Omental fat pad (tissue), 4 donors: ENCODE measurements around a stretch of chr3.

DNA sequence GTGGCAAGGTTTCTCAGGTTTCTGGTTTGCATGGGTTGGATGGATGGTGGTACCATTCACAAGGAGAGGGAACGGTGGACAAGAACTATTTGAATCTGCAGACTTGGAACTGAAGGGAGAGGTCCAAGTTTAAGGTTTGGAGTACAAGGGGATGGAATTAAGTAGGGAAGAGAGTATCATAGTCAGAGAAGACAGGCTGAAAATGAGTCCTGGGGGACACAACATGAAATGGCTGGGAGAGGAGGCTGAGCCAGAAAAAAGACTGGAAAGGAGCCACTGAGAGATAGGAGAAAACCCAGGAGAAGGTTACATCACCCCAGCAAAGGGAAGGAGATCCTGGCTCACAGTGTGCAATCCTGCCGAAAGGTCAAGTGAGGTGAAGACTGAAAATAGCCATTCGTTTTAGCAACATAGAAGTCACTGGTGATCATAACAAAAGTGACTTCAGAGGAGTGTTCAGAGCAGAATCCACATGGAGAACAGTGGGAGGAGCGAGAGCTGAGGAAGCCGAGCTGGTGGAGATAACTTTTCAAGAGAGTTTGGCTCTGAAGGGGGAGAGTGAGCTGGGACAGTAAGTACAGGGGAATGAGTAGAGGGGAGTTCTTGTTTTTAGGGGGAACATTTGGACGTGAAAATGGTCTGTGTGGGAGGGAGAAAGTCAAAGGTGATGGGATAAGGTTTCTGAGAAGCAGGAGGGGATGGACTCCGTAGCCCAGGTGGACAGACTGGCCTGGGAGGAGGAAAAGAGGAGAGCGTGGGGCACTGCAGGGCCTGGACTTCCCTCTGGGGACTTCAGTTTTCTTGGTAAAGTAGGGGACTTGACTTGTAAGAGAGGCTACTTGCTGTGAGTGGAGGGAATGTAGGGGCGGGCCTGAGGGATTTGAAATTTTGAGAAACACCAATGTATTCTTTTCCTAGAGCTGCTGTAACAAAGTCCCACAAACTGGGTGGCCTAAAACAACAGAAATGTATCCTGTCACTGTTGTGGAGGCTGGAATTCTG, 5.5 kb upstream of the HEG1 start:
- PRO-cap: no peak
- RAMPAGE, long total RNA, 4 experiments: no peak in any of the 4 experiments

DNA sequence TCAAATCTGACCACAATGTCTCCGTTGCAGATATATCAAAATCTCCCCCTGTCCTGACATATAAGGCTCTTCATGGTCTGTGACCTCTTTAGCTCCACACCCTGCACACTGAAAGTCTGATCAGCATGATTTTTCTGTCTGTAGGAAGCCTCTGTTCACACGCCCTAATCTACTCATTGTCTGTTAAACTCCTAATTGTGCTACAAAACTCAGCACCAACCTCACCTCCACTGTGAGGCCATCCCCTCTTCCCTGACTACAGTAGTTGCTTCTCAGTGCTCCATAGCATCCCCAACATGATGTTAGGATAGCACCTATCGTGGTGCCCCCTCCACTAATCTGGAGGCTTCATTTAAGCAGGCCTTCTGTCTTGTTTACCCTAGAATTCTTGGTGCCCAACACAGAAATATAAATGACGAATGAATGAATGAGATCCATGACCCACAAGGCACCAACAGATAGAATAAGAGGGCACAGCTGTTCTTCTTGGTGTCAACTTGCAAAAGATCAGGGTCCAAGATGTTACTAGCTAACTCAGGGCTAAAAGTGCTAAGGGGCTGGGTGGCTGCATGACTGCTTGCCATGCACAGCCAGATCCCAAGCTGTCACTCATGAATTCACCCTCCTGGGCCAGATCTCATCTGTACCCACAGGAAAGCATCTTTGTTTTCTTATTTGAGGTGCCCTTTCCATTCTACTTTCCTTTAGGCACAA, 55.2 kb upstream of the HEG1 start:
- PRO-cap: no peak
- RAMPAGE, long total RNA, 4 experiments: no peak in any of the 4 experiments

- PRO-cap: no peak
- RAMPAGE, long total RNA, 4 experiments: no peak in any of the 4 experiments
Measured at GRCh38 chr3:125438023-125438222, 62.8 kb upstream of the ZNF148 start.

DNA sequence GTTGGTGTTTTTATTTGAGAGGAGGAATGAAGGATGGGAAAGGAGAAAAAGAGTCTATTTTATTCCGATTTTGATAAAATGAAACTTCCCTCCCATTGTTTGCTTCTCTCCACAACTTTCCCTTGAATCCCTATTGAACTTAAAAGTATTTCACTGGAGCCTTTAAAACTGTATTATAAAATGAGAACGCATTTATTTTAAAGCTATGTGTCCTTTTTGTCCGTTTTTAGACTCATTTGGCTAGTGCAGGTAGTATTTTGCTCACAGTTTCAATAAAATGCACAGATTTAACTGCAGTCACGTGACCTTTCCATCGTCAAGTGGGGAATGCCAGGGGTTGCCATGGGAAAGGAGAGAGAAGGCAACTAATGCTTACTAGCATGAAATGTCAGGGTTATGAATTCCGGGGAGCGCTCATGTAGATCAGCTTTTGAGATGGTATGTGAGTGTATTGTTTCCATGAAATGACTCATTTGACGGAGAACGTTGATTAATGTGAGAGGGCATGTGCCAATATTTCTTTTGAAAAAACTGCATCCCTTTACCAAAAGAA, 7.8 kb upstream of the OSBPL11 start:
- PRO-cap: no peak
- RAMPAGE, long total RNA, 4 experiments: no peak in any of the 4 experiments

GRCh38 chr3:125766358-125767010, 171.2 kb upstream of the OSBPL11 start:
- PRO-cap: no peak
- RAMPAGE, long total RNA, 4 experiments: start-site peak on the plus strand in 1 of 4 experiments, at chr3:125766482-125766486 at its widest, 5 reads per replicate

DNA sequence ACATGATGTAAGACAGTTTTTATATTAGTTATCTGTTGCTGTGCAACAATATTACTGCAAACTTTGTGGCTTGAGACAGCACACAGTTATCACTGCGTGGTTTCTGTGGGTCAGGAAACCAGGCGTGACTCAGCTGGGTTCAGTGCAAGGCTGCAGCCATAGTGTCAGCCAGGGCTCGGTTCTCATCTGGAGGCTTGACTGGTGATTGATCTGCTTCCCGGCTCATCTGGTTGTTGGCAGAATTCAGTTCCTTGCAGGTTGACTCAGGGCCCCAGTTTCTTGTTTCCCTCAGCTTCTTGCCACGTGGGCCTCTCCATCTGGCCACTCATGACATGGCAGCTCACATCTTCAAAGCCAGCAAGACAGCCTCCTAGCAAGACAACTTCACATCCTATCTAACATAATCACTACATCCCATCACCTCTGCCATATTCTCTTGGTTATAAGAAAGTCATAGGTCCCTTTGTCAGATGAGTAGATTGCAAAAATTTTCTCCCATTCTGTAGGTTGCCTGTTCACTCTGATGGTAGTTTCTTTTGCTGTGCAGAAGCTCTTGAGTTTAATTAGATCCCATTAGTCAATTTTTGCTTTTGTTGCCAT, 146.7 kb upstream of the ROPN1B start:
- PRO-cap: no peak
- RAMPAGE, long total RNA, 4 experiments: no peak in any of the 4 experiments

- PRO-cap: no peak
- RAMPAGE, long total RNA, 4 experiments: no peak in any of the 4 experiments
Measured at GRCh38 chr3:125833816-125834407, 135.1 kb upstream of the ROPN1B start.

DNA sequence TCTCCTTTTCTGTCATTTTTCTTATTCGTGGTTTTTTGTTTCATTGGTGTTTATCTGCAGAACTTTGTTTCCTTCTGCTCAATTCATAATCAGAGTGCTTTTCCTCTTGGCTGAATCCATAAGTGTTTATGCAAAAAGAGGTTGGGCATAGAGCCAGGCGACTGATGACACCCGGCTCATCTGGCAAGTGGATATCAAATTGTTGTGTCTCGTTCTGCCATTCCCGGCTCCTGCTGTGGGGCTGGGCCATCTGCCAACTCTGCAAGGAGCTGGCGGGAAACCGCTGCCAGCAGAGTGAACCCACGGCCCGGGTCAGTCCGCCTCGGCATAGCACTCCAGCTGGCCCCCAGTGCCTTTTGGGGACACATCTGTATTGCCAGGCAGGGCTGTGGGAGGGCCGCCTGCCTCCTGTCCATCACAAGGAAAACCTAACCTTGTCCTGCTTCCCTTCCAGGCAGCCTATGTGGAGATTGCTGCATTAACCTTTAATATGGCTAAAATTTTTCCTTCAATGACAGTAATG, 82.9 kb upstream of the ROPN1B start:
- PRO-cap: no peak
- RAMPAGE, long total RNA, 4 experiments: no peak in any of the 4 experiments

GRCh38 chr3:126014105-126014535, 45.1 kb downstream of the ROPN1B start:
- PRO-cap: no peak
- RAMPAGE, long total RNA, 4 experiments: no peak in any of the 4 experiments

GRCh38 chr3:126288372-126288882, 68.8 kb downstream of the KLF15 start:
- PRO-cap: no peak
- RAMPAGE, long total RNA, 4 experiments: no peak in any of the 4 experiments

DNA sequence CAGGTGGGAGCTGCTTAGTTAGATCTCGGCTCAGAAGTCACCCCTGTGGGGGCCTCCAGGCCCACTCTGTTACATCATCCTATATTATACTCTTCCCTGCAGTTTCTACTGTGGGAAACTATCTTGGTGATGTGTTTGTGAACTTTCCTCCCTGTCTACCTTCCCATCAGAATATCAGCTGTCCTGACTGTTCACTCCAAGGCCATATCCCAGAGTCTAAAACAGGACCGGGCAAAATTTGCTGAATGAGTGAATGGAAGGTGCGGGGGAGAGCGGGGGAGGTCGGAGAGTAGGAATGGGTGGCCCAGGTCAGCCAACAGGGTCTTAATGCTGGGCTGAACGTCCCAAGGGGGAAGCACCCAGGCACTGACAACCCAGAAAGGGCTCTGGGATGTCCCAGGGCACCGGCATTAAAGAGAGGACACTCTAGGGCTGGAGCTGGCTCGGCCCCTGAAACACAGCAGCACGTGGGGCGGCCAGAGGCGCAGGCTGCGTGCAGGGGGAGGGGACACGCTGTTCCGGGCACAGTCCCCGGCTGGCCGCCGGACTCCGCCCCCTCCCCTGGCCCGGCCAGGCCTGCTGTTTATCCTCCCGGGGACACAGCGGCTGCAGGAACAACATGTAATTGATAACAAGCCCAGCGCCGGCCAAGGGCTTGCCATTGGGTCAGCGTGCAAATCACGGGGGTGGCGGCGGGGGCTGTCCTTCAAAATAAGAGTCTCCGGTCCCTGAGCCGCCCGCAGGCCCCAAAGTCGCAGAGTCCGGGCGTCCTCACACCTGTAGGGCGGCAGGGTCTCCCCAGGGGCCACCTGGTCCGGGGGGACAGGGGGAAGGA, 1.5 kb downstream of the KLF15 start:
- PRO-cap: no peak
- RAMPAGE, long total RNA, 4 experiments: start-site peak on the plus strand in 2 of 4 experiments, centred at positions 724 to 728 of the sequence, 5 to 17 reads per replicate

DNA sequence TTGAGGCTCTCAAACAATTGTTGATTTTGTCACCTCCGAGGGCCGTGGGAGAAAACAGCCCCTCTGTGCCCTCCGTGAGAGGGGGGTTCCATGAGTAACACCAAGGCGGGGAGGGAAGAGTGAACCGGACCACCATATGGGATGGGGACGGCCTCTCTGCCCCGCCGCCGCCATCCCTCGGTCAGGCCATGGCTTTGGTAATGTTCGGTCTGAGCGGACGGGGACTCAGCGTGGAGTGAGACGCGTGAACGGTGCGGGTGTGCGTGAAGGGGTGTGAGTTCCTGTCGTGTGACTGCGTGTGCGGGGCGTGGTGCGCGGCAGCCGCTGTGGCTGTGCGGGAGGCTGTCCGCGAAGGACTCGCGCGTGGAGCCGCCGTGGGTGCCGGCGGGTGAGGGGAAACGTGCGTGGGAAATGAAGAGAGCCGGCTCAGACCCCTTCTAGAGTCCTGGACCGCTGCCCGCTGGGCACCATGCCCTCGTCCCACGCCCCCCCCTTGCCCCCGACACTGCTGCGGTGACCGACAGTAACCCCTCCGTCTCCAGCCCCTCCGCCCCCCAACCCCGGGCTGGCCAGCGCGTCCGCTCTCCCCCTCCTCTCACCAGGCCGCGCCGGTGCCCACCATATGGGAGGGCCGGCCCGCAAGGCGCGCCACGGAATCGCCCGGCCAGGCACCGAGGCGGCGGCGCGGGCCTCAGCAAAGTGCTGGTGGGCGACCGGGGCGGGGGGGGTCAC, 729 bp downstream of the KLF15 start:
- PRO-cap: no peak
- RAMPAGE, long total RNA, 4 experiments: no peak in any of the 4 experiments

- PRO-cap: no peak
- RAMPAGE, long total RNA, 4 experiments: no peak in any of the 4 experiments
Measured at GRCh38 chr3:126372876-126373404, 15.7 kb upstream of the KLF15 start.

- PRO-cap: no peak
- RAMPAGE, long total RNA, 4 experiments: no peak in any of the 4 experiments
Measured at GRCh38 chr3:126373920-126374683, 16.9 kb upstream of the KLF15 start.

GRCh38 chr3:126413563-126414061, 18.9 kb downstream of the CFAP100 start:
- PRO-cap: no peak
- RAMPAGE, long total RNA, 4 experiments: no peak in any of the 4 experiments

DNA sequence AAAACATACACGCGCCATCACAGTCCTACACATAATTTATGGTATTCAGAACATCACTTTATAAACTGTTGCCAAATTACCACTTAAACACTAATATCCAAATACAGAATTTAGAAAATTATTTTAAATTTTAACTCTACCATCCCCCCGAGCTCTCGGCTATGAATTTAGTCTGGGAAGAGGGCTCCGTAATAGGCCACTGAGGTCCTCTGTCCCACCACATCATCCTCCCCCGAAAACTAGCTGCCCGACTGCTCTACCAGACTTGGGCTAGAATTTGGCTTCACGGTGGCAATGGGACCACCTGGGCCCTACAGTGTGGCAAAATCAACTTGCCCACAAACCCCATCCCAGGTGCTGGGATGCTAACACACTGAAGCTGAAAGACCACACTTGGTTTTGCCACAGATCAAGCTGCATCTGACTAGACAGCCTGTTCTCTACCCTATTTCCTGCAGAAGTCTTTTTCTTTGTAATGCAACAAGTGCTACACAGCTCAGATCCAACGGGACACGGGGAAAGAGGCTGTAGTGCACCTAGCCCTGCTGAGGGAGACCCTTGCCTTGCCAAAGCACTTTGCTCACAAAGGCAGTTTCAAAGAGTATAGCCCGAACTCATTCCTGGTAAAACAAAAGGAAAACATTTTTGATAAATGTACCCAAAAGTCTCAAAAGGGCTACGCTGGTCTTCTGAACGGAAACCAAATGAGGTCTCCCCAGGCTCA, 37.9 kb downstream of the ZXDC start:
- PRO-cap: no peak
- RAMPAGE, long total RNA, 4 experiments: no peak in any of the 4 experiments

GRCh38 chr3:126462166-126462569, 13.5 kb downstream of the ZXDC start:
- PRO-cap: no peak
- RAMPAGE, long total RNA, 4 experiments: no peak in any of the 4 experiments

- PRO-cap: no peak
- RAMPAGE, long total RNA, 4 experiments: no peak in any of the 4 experiments
Measured at GRCh38 chr3:126470649-126471260, 4.9 kb downstream of the ZXDC start.

DNA sequence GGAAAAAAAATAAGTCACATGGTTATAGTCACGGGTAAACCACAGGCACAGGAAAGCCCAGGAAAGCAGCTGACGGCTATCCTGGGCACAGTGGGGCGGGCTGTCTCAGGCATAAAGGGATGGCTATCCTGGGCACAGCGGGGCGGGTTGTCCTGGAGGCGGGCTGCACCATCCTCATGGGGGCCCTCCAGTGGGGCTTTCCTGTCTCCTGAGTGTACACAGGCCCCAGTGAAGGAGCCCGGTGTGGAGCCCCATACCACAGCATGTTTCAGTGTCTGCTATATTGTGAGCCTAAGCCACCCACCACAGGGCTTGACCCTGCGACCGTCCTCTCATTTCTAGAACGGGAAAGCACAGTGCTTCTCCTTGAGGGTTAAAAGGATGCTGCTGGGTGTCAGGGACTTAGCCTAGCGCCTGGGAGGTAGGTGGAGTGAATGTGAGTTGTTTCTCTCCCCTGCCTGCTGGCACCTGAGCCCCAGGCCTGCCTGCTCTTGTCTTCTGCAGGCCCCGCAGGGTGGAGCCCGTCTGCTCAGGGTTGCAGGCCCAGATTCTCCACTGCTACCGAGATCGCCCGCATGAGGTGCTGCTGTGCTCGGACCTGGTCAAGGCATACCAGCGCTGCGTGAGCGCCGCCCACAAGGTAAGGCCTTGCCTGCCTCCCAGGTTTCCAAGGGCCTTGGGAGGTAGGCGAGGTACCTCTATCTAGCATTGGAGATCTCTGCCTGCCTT, 25.8 kb upstream of the PLXNA1 start:
- PRO-cap: no peak
- RAMPAGE, long total RNA, 4 experiments: no peak in any of the 4 experiments

DNA sequence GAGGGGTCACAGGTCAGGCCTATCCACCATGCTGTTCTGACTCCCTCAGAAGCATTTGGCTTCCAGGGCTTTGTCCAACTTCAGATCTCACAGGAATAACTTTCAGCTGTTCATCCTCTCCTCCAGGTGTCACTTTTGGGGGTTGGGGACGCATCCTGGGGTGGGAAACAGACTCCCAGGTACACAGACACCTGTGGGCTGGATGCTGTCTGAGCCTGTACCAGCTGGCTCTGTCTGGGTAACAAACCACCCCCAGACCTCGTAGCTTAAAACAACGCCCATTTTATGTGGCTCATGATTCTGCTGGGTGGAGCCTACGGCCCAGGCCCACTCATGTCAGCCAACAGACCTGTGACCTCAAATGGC, 21.3 kb upstream of the PLXNA1 start:
- PRO-cap: no peak
- RAMPAGE, long total RNA, 4 experiments: no peak in any of the 4 experiments